Mucosa of descending colon (tissue), 1 donor: Measurements from ENCODE around the gene NFATC2IP.

GRCh38 chr16:28838771-28839735 is 7.1 kb downstream of the TUFM start:
- PRO-cap = no peak

DNA sequence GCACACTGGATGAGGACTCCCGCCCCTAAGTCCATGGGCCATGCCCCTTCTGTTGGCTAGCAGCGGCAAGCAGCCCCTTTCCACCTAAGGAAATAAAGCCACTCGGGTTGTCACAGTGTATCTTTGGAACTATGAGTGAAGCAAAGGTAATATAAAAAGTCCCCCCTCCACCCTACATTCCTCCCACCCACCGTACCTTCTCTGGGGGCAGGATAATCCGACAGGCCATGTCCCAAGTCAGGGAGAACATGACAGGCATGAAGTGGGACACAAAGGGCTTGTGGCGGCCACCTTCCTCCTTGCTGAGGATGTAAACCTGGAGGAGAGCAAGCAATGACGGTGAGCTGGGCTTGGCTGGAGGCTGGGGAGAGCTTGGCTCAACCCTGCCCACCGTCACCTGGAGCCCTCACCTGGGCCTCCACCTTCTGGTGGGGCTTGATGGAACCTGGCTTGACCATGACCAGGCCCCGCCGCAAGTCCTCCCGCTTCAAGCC is 2.6 kb downstream of the TUFM start:
- PRO-cap = no peak

GRCh38 chr16:28875168-28875999 is 2.9 kb upstream of the ATP2A1 start:
- PRO-cap = no peak

- PRO-cap = bidirectional peak, plus-strand start at chr16:28951021, minus-strand start at chr16:28950624
These were observed at the start of gene NFATC2IP for GRCh38 chr16:28950478-28951079. Gene NFATC2IP (plus strand): TSS chr16:28950937.

DNA sequence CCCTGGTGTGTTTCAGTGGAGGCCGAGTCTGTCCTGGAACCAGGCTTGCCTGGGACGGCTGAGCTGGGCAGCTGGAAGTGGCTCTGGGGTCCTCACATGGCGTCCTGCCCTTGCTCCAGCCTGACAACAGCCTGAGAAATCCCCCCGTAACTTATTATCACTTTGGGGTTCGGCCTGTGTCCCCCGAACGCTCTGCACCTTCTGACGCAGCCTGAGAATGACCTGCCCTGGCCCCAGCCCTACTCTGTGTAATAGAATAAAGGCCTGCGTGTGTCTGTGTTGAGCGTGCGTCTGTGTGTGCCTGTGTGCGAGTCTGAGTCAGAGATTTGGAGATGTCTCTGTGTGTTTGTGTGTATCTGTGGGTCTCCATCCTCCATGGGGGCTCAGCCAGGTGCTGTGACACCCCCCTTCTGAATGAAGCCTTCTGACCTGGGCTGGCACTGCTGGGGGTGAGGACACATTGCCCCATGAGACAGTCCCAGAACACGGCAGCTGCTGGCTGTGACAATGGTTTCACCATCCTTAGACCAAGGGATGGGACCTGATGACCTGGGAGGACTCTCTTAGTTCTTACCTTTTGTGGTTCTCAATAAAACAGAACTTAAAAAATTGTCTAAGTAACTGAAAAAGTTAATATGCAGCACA is 5.4 kb downstream of the LAT start:
- PRO-cap = no peak

GRCh38 chr16:29106164-29106766 is 121.4 kb downstream of the LAT start:
- PRO-cap = unidirectional peak, plus-strand start at chr16:29106433

DNA sequence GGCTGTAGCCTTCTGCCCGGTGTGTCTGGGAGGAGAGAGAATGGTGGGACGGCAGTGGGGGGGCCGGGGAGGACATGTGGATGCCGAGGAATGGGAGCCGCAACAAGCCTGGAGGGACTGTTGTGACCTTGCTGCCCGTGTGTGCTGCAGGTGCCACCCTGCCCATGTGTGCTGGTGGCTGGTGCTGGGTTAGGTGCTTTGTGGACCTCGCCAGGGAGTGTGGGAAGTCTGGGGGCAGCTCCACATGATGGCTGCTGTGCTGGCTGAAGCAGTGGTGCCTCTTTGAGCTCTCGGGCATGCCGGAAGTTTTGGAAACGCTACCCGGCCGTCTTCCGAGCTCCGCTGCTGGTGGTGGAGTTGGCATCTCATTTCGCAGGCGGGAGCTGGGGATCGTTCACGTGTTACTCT is 132.2 kb downstream of the LAT start:
- PRO-cap = no peak

DNA sequence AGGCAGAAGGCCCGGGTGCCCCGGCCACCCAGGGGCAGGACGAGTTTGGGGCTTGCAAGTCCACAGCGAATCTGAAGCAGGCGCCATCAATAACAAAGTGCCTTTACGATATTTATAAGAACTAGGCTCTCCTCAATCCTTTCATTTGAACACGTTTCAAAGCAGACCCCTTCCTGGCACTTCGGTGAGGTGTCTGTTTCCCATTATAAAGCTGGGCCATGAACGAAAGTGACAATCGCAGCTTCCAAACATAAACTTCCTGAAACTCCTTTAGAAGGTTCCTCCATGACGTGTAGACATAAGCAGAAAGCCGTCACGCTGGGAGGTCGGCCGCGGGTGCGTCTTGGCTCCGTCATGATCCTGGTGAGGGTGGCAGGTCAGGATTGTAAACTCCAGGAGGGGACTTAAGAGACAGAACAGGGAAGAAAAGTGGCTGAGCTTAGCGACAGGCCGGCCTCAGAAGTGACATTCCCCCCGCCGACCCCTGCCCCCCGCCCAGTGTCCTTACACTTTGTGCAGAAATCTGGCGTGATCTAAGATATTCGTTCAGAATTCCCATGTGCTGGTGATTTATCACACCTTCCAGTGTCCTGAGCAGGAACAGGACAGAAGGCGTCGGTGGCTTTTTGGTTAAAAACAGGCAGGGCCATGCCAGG is 155.6 kb downstream of the LAT start:
- PRO-cap = no peak

DNA sequence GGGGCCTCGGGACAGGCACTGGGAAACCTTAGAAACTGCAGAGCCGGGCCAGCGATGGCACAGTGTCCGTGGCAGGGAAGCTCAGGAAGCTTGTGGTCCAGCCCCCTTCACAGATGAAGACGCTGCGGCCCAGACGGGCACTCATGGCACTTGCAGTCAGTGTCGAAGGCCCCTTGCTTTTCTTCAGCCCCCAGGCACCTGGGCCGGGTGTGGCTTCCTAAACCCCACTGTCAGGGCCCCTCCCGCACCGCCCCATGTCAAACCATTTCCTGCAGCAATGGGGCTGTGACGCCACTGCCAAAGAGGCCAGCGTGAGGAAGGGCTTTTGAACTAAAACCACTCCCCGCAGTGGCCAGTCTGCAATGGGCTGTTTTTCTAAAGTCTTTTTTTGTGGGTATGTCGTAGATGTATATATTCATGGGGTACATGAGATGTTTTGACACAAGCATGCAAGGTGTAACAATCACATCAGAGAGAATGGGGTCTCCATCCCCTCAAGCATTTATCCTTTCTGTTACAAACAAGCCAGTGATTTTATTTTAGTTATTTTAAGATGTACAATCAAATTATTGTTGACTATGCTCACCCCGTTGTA is 164.1 kb downstream of the LAT start:
- PRO-cap = unidirectional peak, minus-strand start at position 229 of the sequence

DNA sequence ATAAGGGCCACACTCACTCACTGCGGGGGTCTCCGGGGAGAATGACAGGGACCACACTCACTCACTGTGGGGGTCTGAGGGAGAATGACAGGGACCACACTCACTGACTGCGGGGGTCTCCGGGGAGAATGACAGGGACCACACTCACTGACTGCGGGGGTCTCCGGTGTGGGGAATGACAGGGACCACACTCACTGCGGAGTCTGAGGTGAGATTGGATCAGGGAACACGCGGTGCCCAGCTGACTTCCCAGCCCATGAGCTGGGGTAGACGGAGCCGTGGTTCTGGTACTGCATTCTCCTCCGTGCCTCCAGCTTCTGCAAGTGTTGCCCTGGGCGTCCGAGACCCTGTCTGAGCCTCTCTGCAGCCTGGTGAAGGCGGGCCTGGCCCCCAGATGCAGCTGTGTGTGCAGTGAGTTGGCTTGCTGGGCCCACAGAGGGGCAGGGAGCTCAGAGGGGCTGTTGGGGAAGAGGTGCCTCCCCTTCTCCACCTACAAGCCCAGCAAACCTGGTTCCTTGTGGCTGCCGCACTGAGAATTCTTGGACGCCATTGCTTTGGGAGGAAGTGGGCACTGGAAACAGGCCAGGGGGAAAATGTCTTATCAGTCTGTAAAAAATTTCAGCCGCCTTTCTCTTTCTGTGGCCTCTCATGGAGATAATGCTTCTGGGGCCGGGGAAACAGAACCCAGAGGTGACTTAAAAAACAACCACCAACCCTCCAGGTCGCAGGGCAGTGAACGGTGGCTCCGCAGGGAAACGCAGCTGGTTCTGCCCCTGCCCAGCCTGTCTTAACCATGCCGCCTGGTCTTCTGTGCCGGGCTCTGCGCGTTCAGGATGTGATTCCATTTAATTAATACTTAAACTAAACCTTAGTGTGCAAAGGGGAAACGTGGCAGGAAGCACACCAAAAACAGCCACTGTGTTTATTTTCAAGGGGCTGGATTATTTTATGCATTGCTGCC is 167.6 kb downstream of the LAT start:
- PRO-cap = no peak

GRCh38 chr16:29154666-29155434 is 170.0 kb downstream of the LAT start:
- PRO-cap = no peak

- PRO-cap = no peak
These were observed 173.0 kb downstream of the LAT start for GRCh38 chr16:29157665-29158469.

DNA sequence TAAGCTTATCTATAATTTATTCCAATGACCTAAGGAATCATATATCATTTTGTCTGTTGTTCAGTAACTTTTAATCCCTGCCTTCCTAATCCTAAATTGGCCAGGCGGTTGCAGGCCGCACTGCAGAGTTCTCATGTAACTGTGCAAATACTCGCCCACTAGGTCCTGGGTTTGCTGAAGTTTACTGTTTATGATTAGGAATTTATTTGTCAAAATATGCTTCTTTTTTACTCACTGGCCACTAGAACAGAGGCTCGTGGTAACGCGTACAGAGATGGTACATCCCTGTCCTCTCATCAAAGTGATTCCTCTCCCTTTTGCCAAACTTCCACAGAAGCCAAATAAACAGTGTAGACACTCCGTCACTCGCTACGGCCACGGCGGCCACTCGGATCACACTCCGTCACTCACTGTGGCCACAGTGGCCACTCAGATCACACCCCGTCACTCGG is 175.0 kb downstream of the LAT start:
- PRO-cap = no peak

DNA sequence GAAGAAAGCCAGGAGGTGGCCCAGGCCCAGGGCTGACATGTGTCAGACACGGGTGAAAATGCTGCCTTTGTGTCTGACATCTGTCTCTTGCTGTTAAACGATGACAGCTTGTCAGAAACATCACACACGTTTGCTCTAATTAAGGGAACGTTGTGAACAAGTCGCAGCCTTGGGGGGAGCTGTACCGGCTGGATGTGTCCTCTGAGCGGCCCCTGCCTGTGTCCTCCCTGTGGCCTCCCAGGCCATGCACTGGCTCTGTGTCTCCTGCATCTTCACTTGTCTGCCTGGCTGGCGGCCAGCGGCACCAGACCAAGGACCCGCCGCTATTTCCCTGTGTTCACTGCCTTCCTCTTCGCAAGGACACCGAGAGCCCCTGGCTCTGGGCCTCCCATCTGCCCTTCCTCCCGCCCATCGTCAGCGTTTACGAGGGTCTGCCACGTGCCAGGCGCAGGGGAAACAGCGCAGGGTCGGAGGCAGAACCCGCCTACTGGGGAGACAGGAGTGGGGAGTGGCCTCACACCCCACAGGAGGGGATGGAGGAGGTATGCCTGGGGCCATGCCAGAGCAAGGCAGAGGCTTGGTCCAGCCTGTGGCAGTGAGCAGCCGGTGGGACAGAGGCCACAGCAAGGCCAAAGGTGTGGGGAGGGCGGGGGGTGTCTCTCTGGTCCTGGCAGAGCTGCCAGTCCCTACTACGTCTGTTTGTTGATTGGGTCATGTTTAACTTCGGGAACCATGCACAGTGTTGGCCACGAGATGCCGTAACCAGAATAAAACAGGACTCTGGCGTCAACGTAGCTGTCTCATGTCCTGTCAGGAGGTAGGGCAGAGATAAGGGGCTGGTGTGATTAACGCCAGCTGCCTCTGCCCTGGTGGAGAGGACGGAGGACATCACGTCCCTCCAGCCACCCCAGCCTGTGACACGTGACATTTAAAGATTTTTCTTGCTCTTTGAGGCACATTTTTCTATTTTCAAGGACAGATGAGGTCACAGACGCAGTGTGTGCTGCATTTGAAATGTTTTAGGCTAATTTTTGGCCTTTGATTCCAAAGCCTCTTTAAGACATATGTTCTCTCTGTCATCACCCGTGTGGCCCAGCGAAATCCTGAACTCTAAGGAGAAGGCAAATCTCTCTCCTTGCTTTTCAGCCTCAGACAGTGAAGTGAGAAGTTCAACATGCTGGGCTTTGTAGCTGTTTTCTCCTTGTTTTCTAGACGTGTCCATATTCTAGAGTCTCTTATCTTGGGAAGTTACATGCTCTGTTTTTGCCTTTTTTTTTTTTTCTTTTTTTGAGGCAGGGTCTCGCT is 193.1 kb downstream of the LAT start:
- PRO-cap = no peak

DNA sequence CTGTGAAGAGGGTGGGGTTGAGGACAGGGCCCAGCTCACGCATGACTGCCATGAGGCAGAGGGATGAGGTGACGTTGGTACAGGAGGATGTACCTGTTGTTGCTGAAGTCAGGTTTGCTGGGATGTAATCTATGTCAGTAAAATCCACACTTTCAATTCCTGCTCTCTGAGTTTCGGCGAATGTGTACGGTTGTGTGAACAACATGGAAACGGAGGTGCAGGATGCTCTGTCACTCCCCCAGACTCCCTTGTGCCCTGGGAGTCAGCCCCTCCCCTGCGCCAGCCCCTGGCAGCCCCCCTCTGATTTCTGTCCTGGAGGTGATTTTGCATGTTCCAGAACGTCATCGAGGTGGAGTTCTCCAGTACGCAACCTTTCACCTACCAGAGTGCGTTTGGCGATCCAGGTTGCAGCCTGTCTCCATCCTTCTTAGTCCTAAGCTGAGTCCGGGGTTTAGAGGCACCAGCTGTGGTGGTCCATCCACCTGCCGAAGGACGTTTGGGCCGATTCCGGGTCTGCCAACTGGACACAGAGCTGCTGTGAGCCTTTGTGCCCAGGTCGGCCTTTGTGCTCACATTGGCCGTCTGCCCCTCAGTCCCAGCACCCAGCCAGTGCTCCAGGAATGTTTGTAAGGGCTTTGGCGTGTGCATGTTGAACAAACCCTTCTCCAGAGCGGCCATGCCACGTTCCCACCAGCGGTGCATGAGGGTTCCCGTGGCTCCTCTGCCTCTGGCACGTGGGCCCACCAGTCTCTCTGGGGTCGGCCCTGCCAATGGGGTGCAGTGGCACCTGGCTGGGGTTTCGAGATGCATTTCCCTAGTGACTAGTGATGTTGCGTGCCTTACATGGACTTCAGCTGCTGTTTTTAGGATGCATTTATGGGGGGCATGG is 203.1 kb downstream of the NPIPB11 start:
- PRO-cap = no peak

GRCh38 chr16:29250859-29252246 is 155.2 kb downstream of the NPIPB11 start:
- PRO-cap = no peak

GRCh38 chr16:29265220-29265555 is 141.3 kb downstream of the NPIPB11 start:
- PRO-cap = no peak

DNA sequence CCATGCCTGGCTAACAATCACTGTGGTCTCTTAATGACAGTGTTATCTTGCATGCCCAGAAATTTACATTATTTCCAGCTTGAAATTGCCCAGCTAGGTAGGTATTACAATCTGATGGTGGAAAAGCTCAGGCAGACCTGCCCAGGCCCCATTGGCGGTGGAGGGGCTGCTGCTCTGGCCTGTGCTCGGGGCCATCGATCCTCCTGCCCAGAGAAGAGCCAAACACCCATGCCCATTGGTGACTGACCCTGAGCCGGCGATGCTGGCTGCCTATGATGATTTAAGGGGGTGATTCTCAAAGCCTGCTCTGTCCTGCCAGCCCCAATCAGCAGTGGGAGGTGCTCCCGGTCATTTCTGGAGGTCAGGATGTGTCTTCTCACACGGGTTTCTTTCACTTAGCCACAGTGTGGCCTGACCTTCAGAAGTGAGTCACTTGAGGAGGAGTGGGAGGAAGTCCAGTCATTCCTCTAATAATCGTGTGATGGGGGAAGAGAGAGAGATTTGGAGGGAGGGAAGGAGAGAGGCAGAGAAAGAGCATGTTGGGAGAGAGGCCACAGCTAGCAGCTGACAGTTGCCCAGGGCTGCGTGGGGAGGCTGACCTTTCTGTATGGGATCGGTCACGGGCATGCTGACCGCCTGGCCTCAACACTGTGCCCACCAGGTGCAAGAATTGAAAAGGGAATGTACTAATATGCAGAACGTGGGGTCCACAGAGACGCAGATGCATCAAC is 140.0 kb downstream of the NPIPB11 start:
- PRO-cap = no peak

- PRO-cap = no peak
These were observed 134.4 kb downstream of the NPIPB11 start for GRCh38 chr16:29272064-29272621.

DNA sequence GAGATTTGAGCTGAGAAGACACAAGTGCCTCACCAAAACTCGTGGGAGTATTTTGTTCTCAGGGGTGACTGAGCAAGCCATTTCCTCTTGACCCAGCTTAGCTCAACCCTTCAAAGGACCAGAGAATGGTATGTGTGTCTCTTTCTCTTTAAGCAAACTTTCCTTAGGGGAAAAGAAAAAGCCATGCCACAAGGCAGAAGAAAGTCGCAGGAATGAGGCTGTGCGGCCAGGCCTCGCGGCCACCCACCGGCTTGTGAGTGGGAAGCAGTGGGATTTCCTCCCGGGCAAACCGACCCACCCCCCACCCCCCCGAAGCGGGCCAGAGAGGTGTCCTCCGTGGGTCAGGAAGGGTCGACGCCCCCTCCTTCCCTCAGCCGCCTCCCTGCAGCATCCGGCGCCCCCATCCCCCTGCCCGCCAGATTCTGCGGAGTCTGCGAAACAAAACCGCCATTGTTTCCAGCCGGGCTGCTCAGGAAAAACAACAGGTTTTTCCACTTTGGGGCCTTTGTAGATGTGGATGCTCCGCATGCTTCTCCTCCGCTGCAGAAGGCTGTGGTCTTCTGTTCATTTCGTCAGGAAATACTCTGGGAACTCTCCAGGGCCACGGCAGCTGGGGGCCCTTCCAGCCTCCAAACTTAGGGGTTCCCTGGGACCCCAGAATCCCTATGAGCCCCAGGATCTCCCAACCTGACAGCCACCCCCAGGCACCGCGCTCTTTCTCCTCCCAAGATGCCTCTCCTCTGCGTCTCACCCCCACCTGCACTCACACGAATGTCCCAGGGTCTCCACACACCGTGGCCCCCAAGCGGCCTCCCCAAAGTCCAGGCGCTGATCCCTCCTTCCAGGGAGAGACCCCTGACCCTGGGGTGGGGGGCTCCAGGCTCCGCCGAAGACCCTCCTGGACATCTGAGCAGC is 121.3 kb downstream of the NPIPB11 start:
- PRO-cap = no peak